ENCODE results near the genes NEK1 and SCRG1.

DNA sequence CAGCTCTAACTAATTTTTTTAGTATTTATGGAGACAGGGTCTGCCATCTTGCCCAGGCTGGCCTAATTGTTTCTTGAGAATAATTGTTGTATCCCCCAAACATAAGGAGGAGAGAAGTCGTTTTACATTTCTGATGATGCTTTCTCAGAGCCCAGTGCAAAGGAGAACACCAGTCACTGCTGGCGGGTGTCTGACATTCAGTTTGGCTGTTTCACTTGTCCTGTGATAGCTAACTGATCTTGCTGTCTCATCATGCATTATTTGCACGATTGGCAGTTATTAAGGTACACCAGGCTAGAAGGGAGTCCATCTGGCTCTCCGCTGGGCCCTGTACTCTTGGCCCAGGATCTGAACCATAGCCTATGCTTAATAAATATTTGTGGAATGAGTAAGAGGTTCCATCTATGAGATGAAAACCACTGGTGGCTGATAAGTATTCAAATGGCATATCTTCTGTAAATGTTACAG is 213.8 kb downstream of the CBR4 start:
- PRO-cap, 4 experiments: no peak in any of the 4 experiments
- RAMPAGE, long total RNA, 2 experiments: no peak in any of the 2 experiments

- PRO-cap, 4 experiments: no peak in any of the 4 experiments
- RAMPAGE, long total RNA, 2 experiments: no peak in any of the 2 experiments
These were observed 194.1 kb downstream of the CBR4 start for GRCh38 chr4:168815996-168816327.

- PRO-cap, 4 experiments: no peak in any of the 4 experiments
- RAMPAGE, long total RNA, 2 experiments: no peak in any of the 2 experiments
These were observed 173.4 kb downstream of the CBR4 start for GRCh38 chr4:168836439-168837240.

- PRO-cap, 4 experiments: no peak in any of the 4 experiments
- RAMPAGE, long total RNA, 2 experiments: no peak in any of the 2 experiments
These were observed 172.1 kb downstream of the CBR4 start for GRCh38 chr4:168837800-168838516.

- PRO-cap, 4 experiments: peak in 1 of 4 experiments; most common plus-strand start chr4:169005743 (in 1)
- RAMPAGE, long total RNA, 2 experiments: no peak in any of the 2 experiments
These were observed 4.6 kb downstream of the CBR4 start for GRCh38 chr4:169005463-169005936.

DNA sequence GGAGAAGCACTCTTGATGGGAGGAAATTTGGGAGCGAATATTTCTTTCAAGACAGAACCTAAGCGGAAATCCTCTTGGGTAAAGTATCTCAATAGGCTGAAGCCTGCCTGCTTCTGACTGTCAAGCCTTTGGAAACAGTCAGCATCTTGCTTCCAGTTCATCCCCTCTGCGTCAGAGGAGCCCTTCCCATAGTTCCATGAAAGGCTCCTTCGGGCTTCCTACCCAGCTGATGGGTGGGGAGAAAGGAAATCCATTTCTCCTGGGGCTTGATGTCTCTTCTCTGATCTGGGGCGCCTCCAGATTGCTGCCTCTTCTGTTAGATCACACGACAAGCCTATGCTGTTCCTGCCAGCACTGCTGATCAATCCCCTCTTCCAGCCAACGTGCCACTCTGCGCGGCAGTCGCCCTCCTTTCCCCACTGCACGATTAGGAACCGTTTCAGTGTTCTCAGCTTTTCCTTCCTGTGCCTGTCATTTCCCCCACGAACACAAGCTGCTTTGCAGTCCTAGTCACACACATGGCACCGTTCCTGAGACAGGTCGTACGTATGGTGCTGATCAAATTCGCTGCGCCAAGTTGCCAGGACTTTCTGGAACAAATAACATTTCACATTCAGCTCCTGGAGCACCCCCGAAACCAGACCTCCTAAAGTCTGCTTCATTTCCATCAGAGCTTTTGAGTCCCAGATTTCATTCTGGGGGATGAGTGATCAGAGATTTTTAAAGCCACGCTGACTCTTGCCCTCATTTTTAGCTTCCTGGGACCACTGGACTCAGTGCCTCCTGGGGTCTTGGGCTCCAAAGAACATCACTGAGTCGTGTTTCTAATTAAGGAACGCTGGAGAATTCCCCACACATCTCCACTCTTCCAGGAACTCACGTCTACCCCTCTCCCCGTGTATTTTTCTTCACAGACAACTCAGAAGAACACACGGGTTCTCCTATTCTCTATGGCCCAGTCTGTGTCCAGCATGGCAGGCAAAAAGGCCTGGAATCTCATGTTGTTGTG is 49.8 kb upstream of the CBR4 start:
- PRO-cap, 4 experiments: peak in 3 of 4 experiments; most common minus-strand start position 421 of the sequence (in 3)
- RAMPAGE, long total RNA, 2 experiments: no peak in any of the 2 experiments

DNA sequence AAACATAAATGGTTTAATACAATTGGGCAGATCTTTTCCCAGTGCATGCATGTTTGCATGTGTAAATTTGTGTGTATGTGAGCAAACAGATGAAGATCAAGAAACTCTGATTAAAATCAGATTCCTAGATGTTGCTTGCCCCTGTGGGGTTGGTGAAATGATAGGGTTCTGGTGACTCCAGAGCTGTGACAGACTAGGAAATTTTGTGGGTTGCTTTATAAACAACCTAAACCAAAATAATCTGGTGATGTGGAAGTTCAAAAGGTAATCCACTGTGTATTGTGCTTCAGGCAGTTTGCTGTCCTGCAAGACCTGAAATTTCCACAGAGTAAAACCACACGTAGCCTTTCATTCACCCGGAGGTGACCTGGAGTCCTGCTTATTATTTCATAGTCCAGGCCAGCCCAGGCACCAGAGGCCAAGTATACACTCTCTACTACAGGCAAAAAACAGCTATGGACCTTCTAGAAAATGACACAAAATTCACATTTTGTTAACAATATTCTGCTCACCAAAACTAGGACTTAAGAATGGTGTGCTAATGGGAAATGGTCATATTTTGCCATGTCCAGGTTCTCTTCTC is 114.6 kb upstream of the CBR4 start:
- PRO-cap, 4 experiments: peak in 3 of 4 experiments; most common plus-strand start position 382 of the sequence (in 1); most common minus-strand start position 194 of the sequence (in 2)
- RAMPAGE, long total RNA, 2 experiments: no peak in any of the 2 experiments

GRCh38 chr4:169135909-169136590 is 126.0 kb upstream of the CBR4 start:
- PRO-cap, 4 experiments: no peak in any of the 4 experiments
- RAMPAGE, long total RNA, 2 experiments: no peak in any of the 2 experiments

GRCh38 chr4:169269834-169270724 is 677 bp downstream of the SH3RF1 start:
- PRO-cap, 4 experiments: peak in 4 of 4 experiments; most common plus-strand start chr4:169270302 (in 2); most common minus-strand start chr4:169270257 (in 3)
- RAMPAGE, long total RNA, 2 experiments: no peak in any of the 2 experiments

GRCh38 chr4:169351805-169352255 is 81.1 kb upstream of the SH3RF1 start:
- PRO-cap, 4 experiments: peak in 2 of 4 experiments; most common plus-strand start chr4:169352099 (in 2); most common minus-strand start chr4:169351988 (in 1)
- RAMPAGE, long total RNA, 2 experiments: no peak in any of the 2 experiments

DNA sequence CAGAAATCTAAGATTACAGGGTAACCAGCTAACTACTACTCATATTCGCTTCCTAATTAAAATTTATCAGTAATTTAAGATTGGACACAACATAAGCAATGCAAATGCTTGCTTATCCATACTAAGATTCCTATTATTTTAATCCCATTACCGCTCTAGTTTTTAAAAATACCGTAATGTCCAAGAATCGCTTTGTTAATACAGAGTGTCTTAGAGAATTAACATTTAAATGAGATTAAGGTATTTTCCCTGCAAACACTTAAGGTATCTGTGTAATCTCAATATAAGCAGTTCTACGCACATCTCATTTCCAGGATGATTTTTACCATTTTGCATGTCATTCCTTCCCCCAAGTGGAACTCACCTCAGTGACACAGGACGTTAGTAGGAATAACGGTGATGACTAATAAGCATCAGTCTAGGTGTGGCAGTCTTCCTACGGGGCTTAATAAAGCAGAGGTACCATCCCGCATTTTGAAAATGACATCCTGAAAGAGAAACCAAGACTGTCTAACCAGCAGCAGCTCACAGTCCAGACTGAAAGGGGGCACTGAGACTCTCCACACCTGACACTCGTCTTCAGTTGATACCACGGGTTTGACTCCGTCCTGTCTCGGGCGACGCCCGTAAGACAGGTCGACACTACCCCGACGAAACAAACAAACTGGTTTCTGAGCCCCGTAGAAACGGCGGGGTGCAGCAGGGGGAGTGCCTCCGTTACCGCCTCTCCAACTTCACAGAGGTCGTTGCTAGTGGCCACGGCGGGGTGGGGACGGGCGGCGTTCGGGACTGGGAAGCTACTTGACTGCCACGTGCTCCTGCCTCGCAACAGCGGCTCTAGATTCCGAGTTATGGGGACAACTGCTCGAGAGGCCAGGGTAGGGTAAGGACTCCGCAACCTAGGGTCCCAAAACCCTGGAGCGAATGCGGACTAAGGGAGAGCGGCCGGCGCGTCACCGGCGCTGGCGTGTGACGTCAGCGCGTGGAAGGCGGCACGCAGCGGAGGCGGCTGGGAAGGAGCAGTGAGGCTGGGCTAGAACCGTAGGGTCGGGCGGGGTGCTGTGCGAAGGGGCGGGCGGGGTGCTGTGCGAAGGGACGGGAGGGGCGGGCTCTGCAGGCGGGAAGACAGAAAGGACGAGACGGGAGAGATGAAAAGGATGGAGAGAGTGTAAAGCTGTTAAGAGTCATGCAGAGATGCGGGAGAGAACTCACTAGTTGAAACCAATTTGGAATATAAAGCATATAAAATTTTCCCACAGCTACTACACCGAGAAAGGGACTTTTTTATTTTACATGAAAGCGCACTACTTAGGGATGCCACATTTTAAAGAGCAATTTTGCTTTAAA is at the start of gene NEK1:
NEK1 (minus strand) TSS at position 928 of the 1,347 bp plus-strand sequence.
- PRO-cap, 4 experiments: peak in 4 of 4 experiments; most common plus-strand start position 530 of the sequence (in 4); most common minus-strand start position 539 of the sequence (in 3)
- RAMPAGE, long total RNA, 2 experiments: start-site peak on the minus strand in 2 of 2 experiments, centred at positions 704 to 926 of the sequence, 41 to 172 reads per replicate

GRCh38 chr4:169621189-169621401 is 717 bp downstream of the CLCN3 start:
- PRO-cap, 4 experiments: no peak in any of the 4 experiments
- RAMPAGE, long total RNA, 2 experiments: no peak in any of the 2 experiments

GRCh38 chr4:169657480-169658075 is 37.2 kb downstream of the CLCN3 start:
- PRO-cap, 4 experiments: no peak in any of the 4 experiments
- RAMPAGE, long total RNA, 2 experiments: no peak in any of the 2 experiments

- PRO-cap, 4 experiments: peak in 3 of 4 experiments; most common plus-strand start chr4:169660470 (in 2); most common minus-strand start chr4:169660038 (in 2)
- RAMPAGE, long total RNA, 2 experiments: start-site peak on the plus strand in 2 of 2 experiments, at chr4:169660227-169660263 at its widest, 30 to 165 reads per replicate
These were observed 39.8 kb downstream of the CLCN3 start for GRCh38 chr4:169659763-169660999.

DNA sequence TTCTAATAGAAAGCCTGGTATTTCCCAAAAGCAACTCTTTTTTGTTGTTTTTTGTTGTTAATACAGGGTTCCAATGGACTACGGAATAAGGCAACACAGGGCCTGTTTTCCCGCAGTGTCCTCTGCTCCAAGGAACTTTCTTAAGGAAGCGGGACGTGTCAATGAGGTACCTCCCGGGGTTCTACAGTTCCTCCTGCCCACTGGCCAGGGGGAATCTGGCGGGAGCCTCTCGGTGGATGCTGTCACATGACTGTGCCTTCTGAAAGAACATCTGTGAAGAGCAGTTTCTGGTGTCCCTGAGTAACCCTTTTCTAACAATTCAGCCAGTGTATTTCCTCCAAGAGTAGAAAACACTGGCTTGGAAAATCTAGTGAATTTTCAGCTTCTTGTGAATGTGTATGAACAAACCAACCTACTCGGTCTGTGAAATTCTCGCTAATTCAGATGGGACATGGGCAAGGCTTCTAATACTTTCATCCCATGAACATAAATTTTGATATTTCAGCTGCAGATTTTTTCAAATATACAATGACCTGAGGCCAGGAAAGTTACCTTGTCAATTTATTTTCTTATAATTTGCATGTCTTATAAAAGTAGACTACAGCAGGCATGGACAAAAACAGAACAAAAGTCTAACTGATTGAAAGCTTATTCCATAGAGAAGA is 32.6 kb downstream of the MFAP3L start:
- PRO-cap, 4 experiments: no peak in any of the 4 experiments
- RAMPAGE, long total RNA, 2 experiments: no peak in any of the 2 experiments

DNA sequence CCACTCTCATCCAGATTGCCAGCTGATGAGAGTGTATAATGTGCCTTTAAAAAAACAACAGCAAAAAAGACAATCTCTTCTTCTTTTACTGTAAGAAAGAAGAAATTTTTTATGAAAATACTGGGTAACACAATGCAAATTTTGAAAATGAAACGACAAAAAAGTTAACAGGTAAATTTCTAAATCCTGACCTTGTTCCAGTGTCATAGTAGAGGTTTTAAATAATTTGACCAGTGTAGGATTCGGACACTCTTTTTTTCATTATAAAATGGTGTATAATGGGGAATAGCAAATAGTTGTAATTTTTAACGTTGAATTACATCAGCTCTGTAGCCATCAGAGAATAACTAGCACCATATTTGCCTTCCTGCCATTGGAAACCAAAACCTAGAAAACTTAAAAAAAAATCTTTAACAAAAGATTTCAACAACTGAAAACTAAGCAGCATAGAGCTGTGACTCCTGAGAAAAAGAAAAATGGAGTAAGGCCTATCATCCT is 568.7 kb upstream of the GALNT7 start:
- PRO-cap, 4 experiments: peak in 3 of 4 experiments; most common minus-strand start position 259 of the sequence (in 3)
- RAMPAGE, long total RNA, 2 experiments: no peak in any of the 2 experiments

DNA sequence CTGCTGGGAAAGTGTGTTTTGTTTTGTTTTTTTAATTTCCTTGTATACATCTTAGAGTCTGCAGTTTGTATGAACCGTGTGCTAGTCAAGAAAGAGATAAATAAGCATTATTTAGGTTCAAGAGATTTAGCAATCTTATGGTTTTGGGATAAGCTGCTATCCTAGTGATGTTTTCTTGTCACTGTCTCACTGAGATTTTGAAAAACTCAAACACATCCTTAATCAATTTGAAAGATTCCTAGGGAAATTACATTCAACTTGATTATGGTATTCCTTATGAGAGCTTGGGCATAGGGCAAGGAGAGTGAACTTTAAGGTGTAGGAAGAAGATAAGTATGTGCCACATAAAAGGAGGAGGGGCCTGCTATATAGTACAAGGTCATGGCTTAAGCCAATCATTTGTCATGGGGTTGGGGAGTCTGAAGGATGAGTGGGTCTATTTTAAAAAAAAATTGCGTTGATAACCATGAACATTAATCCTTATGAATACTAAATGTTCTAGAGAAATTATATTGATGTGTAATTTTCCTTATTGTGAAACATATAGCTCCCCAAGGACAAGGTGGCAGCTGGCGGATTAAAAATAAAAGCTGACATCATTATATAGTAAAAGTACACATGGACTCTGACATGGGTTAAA is 17.2 kb downstream of the GALNT7 start:
- PRO-cap, 4 experiments: no peak in any of the 4 experiments
- RAMPAGE, long total RNA, 2 experiments: no peak in any of the 2 experiments

- PRO-cap, 4 experiments: no peak in any of the 4 experiments
- RAMPAGE, long total RNA, 2 experiments: no peak in any of the 2 experiments
These were observed at the start of gene SCRG1 for GRCh38 chr4:173398821-173399649. Gene SCRG1 (minus strand): TSS chr4:173399116.

DNA sequence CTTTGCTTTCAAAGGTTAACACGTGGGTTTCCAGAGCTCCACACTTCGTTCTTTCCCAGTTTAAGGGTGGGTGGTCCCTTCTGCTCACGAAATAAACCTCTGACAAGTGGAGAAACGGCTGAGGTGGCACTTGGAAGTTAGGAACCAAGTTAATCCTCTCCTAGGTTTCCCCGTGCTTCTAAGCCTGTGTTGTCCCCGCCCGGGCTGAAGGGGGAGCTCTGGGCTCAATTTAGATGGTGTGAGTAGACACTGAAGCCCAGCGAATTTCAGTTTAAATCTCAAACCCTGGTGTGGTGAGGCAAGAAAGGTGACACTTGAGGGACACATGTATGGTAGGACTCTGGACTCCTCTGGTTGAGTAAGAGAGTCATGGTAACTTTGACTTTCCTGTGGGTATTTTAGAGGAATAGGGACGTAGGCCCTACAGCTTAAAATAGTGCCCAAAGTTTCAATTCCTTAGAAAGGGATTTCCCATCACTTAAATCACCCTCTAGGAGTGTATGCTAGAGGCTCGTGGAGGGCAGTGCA is 24.1 kb downstream of the HAND2 start:
- PRO-cap, 4 experiments: no peak in any of the 4 experiments
- RAMPAGE, long total RNA, 2 experiments: no peak in any of the 2 experiments

DNA sequence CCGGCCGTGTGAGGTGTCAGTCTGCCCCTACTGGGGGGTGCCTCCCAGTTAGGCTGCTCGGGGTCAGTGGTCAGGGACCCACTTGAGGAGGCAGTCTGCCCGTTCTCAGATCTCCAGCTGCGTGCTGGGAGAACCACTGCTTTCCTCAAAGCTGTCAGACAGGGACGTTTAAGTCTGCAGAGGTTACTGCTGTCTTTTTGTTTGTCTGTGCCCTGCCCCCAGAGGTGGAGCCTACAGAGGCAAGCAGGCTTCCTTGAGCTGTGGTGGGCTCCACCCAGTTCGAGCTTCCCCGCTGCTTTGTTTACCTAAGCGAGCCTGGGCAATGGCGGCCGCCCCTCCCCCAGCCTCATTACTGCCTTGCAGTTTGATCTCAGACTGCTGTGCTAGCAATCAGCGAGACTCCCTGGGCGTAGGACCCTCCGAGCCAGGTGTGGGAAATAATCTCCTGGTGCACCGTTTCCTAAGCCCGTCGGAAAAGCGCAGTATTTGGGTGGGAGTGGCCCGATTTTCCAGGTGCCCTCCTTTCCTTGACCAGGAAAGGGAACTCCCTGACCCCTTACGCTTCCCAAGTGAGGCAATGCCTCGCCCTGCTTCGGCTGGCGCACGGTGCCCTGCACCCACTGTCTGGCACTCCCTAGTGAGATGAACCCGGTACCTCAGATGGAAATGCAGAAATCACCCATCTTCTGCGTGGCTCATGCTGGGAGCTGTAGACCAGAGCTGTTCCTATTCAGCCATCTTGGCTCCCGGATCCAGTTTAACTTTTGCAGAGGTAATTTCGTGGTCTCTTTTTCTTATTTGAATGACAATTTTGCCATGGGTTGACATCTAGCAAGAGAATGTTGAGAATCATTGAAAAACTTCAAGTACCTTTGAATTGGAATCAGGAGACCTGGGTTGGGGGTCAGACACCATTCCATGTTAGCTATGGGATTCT is 78.7 kb upstream of the HAND2 start:
- PRO-cap, 4 experiments: no peak in any of the 4 experiments
- RAMPAGE, long total RNA, 2 experiments: no peak in any of the 2 experiments